Measurements from ENCODE around the gene NRAP.

GRCh38 chr10:110794657-110795825, 76.7 kb upstream of the PDCD4 start:
- PRO-cap, 7 experiments = no peak in any of the 7 experiments

DNA sequence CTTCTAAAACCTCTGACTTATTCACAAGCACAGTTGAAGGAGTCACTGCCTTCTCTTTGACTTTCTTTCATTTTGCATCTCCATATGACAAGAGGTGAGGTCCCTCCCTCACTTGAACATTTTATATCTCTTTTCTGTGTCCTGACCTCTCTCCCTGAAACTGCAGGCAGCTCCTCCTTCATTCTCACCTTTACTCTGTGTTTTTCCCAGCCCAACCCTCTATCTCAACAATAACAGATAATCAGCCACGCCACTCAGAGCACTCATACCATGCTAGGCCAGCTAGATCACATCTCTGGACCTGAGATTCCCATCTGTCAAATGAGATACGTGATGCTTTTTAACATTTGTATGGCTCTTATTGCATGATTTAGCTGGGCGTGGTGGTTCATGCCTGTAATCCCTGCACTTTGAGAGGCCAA, 63.2 kb upstream of the PDCD4 start:
- PRO-cap, 7 experiments = no peak in any of the 7 experiments

DNA sequence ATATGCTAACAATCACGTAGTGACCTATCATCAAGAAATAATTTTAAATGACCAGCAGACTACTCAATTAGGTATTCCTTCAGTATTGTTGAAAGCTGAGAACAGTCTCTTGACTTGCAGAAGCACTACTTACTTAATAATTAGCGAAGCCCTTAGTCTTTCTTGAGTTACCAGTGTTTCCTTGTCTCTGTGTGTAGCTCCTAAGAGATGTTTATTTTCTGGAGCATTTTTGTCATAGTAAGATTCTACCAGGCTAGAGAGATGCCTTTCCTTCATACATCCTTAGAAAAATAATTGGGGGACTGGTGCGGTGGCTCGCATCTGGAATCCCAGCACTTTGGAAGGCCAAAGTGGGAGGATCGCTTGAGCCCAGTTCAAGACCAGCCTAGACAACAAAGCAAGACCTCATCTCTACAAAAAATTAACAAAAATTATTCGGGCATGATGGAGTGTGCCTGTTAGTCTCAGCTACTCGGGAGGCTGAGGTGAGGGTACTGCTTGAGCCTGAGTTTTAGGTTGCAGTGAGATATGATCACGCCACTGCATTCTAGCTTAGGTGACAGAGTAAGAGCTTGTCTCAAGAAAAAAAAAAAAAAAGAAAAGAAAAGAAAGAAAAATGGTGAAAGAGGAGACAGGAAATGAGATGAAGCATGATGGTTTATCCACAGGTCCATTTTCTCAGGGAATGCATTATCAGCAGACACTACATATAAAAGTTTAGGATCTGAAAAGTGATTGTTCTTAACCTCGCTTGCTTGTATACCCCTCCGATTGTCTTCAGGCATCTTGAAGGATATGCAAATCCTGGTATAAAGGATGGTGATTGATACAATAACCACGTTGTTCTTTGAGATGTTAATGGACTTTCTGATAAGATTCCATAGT, 11.8 kb downstream of the BBIP1 start:
- PRO-cap, 7 experiments = no peak in any of the 7 experiments

DNA sequence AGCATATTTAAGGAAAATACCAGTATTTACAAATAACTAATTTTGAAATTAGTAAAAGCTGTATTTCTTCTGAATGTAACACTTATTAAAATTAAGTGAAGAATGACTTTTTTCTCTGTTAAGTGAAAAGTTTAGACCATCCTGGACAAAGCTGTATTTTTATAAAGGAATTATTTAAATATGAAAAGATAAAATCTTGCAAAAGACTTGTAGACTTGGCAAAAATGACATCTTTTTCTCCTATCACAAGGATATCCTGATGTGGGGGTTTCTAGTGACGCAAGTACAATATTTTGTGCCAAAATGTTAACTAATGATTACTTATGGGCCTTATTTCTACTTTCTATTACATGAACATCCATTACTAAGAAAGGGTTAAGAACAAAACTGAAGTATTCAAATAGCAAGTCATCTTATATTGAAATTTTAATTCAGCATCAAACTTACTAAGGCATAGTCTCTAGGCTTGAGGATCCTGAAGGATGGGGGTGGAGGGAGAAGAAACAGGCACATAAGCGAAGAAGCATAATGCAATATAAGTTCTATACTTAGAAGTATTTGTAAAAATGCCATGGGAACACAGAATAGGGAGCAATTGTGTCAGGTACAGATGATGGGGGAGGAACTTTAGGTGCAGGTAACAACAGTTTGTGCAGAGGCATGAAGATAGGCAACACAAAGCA, 10.8 kb downstream of the BBIP1 start:
- PRO-cap, 7 experiments = no peak in any of the 7 experiments

DNA sequence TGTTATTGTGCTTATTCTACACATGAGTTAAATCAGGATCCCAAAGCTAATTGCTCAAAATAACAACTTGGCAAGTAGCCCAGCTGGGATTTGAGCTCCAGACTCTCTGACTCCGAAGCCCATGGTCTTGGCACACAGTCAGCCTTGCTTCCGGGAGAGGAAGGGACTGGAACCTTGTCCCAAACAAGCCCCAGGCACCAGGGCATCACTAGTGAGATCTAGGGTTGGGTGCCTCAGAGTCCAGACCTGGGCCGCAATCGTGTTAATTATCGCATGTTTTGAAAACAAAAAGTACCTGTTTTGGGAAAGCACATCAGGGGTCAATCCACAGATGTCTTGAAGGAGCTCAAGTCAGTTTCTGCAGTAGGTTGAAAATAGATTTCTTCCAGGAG, 101.4 kb downstream of the GPAM start:
- PRO-cap, 7 experiments = no peak in any of the 7 experiments

DNA sequence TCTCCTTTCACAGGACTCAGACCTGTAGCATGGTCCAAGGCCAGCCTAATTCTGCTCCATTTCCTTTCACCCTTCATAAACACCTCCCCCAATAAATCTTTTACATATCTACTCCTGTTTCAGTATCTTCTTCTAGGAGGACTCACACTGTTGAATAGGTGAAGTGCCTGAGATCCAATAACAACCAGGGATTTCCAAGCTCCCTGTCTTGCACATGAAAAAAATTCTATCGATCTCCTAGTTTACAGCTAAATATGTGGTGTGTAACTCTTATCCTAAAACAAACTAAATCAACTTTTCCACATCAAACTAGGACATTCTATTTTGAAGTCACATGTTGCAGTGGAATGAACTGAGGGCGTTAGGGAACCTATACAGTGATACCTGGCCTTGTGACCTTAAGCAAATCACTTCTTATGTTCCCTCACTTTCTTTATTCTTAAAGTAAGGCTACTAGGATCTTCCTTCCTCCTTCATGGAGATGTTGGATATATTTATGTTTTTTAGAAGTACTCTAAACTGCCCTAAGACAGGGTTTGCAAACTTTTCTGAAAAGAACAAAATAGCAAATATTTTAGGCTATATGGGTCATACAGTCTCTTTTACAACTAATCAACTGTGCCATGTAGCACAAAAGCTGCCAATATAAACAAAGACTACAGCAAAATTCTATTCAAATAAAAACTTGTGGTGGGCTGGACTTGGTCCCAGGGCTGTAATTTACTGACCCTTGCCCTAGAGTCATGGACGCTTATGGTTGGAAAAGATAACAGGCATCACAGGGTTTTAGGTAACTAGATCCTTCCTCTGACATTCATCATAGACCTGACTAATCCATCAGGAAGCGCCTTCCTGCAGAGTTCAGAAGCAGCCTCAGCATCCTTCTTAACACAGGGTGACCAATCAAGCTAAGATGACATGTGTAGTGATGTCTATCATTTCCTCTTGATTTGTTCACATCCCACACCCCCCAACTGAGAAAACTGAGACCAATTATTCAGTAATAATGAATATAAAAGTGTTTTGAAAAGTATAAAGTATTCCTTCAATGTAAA, 39.9 kb upstream of the GPAM start:
- PRO-cap, 7 experiments = no peak in any of the 7 experiments

DNA sequence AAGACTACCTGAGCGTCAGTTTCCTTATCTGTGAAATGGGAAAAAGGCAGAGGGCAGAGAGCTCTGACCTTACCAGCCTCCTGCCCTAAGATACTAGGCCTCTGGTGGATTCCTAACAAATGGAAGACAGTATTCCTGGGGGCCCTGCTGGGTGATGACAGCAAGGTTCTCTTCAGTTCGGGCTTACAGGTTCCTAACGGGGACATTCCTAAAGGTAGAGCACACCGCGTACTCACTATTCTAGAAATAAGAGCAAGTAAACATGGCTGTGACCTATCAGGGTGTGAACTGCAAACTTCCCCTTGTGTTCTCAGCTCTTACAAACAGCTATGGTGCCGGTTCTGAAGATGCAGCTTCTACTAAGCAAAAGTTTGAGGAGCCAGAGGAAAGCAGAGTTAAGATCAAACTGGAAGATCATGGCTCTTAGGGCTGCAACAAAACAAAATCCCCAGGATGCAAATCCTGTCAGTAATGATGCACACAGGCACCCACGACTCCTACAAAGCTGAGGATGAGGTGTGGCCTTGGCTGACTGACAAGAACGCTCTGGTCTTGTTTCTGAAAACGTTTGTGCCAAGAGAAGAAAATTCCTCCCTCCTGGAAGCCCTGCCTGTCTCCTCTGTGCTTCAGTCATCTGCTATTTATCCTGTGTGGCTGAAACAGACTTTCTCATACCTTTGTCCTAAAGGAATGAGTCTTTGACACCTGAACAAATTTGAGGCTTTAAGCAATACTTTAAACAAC, 13.2 kb upstream of the ACSL5 start:
- PRO-cap, 7 experiments = no peak in any of the 7 experiments

DNA sequence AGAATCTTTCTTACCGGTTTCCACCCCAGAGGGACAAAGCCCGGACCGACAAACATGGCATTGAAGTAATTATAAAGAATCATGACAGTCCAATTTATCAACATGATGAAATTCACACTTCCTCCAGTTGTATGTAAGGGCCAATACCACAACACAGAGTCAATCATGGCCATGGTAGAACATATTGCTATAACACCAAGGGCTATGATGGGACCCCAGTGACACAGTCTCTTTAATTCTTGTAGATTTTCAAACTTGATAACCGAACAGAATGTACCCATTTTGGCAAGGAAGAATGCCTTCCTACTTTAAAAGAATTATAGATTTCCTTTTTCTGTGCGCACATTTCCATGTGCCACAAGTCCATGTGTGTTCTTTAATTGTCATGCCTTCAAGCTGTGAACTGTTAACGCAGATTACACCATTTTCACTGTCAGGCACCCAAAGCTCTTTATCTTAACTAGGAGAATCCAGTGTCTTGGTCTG, 1.5 kb downstream of the ZDHHC6 start:
- PRO-cap, 7 experiments = no peak in any of the 7 experiments

- PRO-cap, 7 experiments = no peak in any of the 7 experiments
Measured at GRCh38 chr10:112913808-112914282, 36.2 kb upstream of the TCF7L2 start.

DNA sequence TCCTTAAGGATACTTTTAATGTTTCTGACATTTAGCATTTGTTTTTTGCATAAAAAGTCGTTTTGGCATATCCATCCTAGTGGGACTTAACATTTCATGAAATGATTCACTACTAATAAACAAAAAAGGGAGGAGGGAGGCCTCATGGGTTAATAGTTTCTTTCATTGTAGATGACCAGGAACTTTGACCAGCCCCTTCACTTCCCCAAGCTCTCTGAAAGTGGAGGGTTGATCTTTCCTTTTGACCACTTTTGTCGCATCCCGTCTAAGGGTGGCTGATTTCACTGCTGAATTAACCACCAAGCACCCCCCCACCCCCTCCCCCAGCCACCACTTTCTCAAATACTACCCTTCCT, 626 bp upstream of the TCF7L2 start:
- PRO-cap, 7 experiments = no peak in any of the 7 experiments

GRCh38 chr10:112961494-112962214, 11.6 kb downstream of the TCF7L2 start:
- PRO-cap, 7 experiments = no peak in any of the 7 experiments

- PRO-cap, 7 experiments = no peak in any of the 7 experiments
Measured at GRCh38 chr10:113028206-113028773, 78.2 kb downstream of the TCF7L2 start.

- PRO-cap, 7 experiments = no peak in any of the 7 experiments
Measured at GRCh38 chr10:113043915-113045077, 94.2 kb downstream of the TCF7L2 start.

DNA sequence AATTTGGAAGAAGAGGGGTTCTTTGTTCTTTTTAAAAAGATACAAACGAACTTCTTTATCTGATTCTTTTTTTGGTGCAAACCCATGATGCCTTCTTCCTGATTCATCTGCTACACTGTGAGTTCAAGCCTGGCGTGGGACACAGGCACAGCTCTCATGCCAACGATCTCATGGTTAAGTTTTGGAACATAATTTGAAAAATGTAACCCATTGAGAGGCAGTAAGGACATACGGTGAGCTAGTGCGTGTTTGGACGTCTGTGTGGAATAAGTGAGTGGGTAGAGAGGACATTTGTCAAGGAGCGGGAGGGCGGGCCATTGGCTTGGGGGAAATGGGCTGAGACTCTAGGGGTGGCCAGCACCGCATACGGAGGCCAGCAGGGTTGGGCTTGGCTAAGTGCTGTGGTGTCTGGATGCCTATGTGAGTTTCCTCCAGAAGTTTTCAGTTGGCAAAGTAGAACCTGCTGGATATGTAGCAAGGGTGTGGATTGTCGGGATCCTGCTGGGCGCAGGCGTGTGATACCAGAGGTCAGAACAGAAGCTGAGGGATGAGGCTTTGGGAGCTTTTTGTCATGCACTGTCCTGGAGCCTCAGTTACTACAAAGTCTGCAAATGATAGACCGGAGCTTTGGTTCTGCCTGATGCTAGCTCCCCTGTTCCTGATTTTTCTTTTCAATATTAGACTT, 103.0 kb downstream of the TCF7L2 start:
- PRO-cap, 7 experiments = no peak in any of the 7 experiments

DNA sequence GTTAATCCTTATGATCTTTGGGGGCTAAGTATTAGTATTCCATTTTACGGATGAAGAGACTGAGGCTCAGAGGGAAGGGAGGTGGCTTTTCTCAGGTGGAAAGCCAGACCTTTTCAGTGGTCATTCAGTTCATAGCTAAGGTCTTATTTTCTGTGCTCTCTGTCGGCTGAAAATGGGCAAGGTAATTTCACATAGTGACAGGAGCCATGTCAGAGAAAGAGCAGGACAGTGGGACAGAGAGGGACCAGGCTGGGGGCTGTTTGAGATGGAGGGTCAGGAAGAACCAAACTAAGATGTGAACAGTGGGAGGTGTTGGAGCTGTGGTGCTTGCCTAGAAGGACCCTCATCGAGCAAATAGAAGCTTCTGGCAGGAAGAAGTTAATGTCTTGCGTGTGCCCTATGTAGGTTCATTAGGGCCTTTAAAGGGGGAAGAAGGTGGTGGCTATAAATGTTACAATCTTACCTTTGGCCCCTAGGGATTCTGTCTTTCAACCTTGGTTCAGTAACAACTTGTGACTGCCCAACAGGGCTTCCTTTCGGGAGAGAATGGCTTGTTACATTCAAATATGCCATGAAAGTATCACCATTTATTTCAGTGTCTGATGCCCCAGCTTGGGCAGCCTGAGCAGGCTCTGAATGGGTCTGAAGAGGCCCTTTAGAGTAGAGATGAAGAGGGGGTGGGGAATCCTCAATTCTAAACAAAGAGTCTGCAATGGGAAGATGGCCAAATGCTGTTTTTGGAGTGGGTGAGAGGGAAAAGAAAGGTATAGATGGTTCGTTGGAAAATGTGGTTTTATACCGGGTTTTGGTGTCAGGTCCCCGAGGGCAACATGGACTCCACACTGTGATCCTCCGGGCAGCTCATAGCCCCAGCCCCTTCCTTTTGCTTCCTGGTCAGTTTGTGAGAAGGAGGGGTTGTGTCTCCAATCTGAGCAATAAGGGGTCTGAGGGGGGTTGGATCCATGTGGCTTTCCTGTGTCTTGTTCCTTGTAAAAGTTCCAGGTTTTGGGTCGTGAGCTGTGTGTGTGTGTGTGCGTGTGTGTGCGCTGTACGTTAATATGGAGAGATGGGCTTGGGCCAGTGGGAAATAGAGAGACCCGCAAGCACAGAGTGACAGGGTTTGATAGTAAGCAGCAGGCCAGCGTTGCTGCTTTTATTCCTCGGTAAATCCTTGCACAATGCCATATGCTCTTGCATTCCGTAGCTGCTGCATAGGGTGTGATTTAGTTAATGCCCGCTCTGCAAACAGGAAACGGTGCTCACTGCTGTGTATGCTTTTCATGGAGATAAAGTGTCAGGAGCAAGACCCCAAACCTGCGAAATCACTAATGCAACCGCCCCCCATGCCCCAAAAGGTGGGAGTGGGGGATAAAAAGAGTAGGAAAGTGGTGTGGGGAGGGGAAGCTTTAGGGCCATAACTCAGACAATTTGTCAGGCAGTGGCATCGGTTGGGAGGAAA, 108.2 kb downstream of the TCF7L2 start:
- PRO-cap, 7 experiments = no peak in any of the 7 experiments

DNA sequence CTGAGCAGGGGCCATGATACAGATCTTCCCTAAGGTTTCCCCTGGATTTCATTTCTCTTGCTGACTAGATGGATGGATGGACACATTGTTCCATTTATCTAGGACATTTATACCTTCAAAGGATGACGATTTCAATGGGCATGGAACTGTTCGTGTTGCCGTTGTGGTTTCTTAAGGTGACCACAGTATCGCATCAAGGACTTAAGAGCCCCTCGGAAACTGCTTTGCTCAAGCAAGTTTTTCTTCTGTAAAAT, 218.3 kb downstream of the TCF7L2 start:
- PRO-cap, 7 experiments = no peak in any of the 7 experiments

- PRO-cap, 7 experiments = no peak in any of the 7 experiments
Measured at GRCh38 chr10:113642280-113643082, 21.4 kb downstream of the NRAP start.

- PRO-cap, 7 experiments = no peak in any of the 7 experiments
Measured at GRCh38 chr10:113663789-113664486, at the start of gene NRAP. TSS of gene NRAP (minus strand) at chr10:113664041.

- PRO-cap, 7 experiments = no peak in any of the 7 experiments
Measured at GRCh38 chr10:113665887-113666570, 2.2 kb upstream of the NRAP start.

GRCh38 chr10:113704731-113705289, 25.1 kb downstream of the CASP7 start:
- PRO-cap, 7 experiments = no peak in any of the 7 experiments